Vein endothelial cell (primary cell): ENCODE data around the genes SETDB1, C1orf56 and TDRKH.

DNA sequence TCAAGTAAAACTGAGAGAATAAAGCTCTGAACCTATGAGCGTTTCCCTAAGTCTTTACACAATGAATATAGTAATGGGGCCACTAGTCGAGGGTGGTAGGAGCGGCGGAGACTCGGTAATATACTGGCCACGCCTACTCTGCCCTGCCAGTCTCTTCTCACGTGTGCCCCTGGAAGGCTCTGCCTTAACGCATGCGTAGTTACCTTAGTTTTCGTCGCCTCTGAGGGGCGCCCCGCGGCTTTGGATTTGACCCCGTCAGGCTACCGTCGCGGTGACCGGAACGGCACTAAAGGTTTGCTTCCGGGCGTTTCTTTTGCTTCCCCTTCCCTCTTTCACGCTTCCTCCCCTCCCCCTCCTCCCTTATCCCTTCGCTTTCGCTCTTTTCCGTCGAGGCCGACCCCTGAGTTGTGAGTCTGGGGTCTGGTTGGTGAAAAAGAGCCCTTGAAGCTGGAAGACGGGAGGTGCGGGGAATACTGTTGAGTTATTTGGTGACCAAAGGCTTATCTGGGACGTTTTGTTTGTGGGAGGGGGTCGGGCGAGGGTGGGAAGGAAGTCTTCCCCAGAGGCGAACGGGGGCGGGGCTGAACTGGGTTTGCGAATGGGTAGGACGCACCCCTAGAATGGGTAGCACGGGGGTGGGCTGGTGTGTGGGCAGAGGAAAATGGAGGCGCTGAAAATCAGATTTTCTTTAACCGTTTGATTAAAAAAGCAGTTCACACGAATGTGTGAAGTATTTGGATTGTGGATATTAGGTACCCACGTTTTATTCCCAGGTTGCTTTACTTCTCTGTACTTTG, at the start of gene SETDB1:
TSS of gene SETDB1 (plus strand) at position 307 of the 797 bp plus-strand sequence.
- CAGE, long polyA plus RNA = no peak

- CAGE, long polyA plus RNA = no peak
These were observed 16.6 kb downstream of the SETDB1 start for GRCh38 chr1:150942843-150943042.

DNA sequence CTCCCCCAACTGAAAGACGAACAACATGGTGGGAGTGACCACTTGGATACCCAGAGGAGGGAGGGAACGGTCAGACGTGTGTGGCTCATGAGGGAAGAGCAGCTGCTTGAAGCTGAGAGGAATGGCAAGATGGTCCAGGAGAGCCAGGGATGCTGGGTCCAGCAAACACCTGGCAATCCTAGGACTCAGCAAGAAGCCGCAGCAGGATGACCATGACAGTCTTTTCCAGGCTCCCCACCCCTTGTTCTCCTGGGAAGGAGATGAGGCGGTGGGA, 3.8 kb downstream of the CERS2 start:
- CAGE, long polyA plus RNA = no peak

GRCh38 chr1:150972505-150972900, 2.1 kb downstream of the CERS2 start:
- CAGE, long polyA plus RNA = no peak

DNA sequence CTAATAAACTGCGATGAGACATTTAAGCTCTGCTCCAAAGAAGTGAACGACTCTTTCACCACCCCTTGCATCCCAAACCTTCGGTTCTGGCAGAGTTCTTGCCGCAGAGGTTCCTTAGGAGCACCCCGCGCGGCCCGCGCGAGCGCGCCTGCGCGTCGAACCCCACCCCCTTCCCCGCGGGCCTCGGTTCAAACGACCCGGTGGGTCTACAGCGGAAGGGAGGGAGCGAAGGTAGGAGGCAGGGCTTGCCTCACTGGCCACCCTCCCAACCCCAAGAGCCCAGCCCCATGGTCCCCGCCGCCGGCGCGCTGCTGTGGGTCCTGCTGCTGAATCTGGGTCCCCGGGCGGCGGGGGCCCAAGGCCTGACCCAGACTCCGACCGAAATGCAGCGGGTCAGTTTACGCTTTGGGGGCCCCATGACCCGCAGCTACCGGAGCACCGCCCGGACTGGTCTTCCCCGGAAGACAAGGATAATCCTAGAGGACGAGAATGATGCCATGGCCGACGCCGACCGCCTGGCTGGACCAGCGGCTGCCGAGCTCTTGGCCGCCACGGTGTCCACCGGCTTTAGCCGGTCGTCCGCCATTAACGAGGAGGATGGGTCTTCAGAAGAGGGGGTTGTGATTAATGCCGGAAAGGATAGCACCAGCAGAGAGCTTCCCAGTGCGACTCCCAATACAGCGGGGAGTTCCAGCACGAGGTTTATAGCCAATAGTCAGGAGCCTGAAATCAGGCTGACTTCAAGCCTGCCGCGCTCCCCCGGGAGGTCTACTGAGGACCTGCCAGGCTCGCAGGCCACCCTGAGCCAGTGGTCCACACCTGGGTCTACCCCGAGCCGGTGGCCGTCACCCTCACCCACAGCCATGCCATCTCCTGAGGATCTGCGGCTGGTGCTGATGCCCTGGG, at the start of gene C1orf56:
TSS of gene C1orf56 (plus strand) at position 191 of the 906 bp plus-strand sequence.
- CAGE, long polyA plus RNA = start-site peak on the plus strand centred at position 176 of the sequence, 46 bp wide, 13 and 23 reads in 2 replicates

DNA sequence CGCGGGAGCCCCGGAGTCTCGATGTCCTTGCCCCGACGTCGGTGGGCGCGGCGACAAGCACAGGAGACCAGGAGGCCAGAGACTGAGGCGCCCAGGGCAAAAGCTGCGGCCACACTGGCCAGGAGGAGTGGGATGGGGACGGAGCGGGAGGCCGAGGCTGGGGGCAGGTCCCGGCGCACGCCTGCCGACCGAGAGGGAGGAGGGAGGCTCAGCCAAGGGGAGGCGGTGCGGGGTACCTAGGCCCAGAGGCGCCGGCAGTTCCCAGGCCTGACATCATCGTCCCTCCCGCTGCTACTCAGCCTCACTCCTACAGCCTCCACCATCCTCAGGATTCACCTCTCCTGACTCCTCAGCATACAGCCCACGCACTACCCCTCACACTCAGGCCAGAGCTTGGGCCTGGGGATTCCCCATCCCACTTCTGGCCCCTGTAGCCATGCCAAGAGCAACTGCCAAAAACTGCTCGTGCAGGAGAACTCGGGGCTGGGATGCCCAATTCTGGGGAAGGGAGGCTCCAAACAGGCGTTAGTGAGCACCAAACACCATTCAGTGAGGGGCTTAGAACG, 13.0 kb downstream of the SEMA6C start:
- CAGE, long polyA plus RNA = no peak

GRCh38 chr1:151286966-151287701, 5.0 kb downstream of the ZNF687 start:
- CAGE, long polyA plus RNA = no peak

DNA sequence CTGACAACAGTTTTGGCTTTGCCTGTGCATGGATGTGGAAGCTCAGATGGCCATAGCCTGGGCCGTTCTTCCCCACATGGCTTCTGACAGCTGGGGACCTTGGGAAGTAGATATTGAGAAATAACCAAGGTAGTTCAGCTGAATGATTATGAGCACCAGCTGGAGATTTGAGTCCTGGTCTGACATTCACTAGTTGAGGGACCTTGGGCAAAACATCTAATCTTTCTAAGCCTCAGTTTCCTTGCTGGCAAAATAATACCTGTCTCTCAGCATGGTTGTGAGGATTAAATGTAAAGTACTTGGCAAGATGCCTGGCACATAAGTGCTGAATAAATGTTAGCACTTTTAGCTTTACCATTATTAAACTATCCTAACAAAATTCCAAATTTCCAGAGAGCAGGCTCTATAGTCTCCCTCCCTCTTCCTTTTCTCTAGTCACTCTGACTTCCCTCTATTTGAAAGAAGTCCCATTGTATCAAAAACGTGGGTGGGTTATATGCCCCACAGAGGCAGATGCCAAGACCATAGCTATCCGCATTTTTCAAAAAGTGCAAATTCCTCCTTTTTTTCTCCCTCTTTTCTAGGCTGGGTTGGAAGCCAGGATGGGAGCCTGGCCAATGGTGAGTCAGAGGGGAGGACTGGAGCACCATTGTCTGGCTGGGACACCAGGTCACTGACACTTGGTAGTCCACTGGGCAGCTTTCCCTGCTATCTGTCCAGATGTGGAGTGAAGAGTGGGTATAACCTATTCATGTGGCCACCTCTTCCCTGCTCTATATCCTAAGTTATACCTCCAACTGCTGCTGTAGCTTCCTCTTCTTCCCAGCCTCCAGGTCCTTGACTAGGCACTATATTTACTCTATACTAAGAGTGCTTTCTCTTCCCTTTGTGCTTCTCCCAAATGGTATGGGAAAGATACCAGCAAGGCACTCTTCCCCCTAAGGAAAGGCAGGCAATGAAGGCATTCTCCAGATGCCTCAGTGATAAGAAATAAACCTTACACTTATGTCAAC, 13.2 kb downstream of the PI4KB start:
- CAGE, long polyA plus RNA = no peak

GRCh38 chr1:151410810-151411525, 11.6 kb downstream of the PSMB4 start:
- CAGE, long polyA plus RNA = no peak

GRCh38 chr1:151419863-151420086, 20.4 kb downstream of the PSMB4 start:
- CAGE, long polyA plus RNA = no peak

- CAGE, long polyA plus RNA = no peak
These were observed 891 bp downstream of the POGZ start for GRCh38 chr1:151458183-151459023.

DNA sequence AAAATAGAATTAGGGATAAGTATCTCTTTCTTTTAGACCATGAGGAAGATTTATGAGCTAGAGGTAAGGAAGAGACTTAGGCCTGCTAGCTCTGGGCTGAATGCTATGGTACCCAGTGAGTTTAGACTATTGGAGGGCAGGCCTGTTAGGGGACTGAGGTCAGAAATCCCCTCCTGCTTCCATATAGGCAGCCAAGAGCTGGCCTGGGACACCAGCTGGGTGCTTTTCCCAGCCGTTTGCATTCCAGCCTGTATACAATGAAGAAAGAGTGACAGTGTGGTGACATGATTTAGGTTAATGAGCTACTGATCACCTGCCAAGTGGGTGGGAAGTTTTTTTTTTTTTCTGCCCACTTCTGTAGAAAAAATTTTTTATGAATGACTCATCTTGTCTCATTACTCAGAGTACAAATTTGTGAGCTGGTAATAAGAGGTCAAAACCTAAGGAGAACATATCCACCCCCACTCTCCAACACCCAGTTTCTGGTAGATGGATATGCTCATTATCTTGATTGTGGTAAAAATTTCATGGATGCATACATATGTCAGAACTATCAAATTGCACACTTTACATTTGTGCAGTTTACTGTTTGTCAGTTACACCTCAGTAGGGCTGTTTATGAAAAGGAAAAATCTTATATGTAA, 16.4 kb upstream of the CGN start:
- CAGE, long polyA plus RNA = no peak

DNA sequence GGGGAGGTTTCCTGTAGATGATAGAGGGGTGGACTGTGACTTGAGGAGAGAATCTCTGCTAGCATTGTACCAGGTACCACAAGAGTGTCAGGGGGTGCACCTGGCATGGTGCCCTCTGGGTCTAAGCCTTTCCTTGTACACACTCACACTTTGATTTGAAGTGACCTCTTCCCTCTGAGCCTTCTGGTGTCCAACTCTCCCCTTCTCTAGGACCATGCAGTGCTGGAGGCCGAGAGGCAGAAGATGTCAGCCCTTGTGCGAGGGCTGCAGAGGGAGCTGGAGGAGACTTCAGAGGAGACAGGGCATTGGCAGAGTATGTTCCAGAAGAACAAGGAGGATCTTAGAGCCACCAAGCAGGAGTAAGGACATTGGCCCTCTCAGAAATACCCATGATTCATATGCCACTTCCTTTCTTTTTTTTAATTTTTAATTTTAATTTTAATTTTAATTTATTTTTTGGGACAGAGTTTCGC, 14.3 kb downstream of the CGN start:
- CAGE, long polyA plus RNA = no peak

GRCh38 chr1:151529067-151529804, 10.9 kb upstream of the TUFT1 start:
- CAGE, long polyA plus RNA = no peak

DNA sequence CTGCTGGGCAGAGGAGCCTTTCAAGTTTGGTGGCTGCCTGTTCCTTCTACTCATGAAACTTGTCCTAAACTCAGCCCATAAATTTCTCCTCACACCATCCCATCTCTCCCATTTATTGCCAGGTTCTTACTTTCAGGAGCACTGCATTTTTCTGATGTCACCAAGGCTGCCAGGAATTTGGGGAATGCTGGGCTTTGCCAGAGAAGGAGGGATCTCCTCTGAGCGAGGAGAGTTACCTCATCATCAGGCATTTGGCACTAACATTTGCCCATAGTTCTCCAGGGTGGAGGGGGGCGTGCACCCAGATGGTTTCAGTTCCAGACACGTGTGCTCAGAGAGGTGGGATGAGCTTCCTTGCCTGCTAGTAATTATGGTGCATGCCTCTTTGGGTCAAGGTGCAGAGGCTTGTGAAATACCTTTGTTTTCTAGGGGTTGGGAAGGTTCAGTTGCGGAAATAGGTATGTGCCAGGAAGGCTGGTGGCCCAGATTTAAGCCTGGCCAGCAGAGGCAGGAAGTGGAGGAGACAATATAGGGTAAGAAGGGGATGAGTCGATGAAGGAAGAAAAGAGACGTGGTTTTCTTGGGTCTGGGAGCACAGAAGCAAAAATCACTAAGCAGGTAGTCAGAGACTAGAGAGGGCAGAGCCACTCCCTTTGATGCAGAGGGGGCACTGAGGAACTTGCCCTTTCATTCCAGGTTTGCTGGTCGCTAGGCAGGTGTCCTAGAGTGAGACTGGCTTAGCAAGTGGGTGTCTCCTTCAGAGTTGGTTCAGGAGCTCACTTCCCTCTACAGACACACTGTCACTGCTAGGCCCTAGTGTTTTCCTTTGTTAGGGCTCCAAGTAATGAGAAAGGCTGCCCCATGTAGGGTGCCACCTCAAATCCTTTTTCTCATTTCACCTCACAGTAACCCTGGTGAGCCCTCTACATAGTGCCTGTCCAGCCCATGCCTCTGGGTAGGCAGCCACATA, 7.2 kb downstream of the TUFT1 start:
- CAGE, long polyA plus RNA = no peak

DNA sequence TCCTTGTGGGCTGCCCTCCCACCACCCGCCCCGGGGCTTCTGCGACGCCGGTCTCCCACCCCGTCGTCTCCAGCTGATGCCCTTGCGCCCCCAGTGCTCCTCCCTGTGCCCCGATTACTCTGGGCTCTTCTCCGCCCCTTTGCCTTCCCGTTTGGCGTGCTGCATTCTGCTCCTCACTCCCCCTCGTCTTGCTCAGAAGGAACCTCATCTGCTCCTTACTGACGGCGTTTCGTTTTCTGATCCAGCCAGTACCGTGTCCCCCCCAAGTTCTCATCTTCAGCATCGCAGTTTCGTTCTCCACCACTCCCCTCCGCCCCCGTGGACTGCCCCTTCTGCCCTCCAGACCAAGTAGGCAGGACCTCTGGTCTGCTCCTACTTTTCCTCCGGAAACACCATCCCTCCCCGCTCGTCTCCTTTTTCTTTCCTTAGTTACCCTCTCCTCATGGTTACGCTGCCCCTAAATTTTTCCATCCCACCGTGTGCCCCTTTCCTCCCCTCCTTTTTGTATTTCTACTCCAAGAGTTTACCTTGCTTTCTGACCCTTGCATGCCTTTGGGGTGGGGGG, 896 bp downstream of the SNX27 start:
- CAGE, long polyA plus RNA = no peak

- CAGE, long polyA plus RNA = no peak
These were observed 6.4 kb downstream of the CELF3 start for GRCh38 chr1:151710091-151710714.

DNA sequence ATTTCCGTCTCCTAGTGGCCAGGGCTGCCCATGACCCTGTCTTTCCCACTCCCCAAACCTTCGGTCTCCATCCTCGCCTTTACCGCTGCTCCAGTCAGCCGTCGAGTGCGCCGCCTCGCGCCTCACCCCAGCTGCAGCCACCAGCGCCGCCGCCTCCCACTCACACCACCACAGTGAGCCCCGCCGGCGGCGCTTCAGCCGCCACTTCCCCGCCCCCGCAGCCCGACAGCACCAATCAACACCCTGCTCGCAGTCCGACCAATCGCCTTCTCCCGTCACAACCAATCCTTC, at the start of gene TDRKH:
TSS of gene TDRKH (minus strand) at position 179 of the 291 bp plus-strand sequence.
- CAGE, long polyA plus RNA = start-site peak on the minus strand centred at position 188 of the sequence, 48 bp wide, 133 and 61 reads in 2 replicates

DNA sequence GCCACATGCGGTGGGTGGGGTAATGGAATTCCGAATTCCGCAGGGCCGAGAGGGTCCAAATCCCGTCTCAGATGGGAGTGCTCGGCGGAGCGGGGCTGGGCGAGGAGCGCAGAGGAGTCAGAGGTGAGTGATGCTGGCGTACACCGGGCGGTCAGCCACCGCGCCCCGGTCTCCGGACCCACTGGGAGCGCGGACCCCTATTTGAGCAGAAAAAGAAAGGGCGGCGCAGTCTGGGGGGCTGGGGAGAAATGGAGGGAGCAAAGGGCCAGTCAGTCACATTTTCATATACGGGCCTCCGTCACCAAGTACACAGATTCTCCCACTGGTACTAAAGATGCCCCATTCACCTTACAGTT, 659 bp downstream of the C2CD4D start:
- CAGE, long polyA plus RNA = no peak

GRCh38 chr1:151988576-151988989, 5.1 kb downstream of the S100A10 start:
- CAGE, long polyA plus RNA = no peak